SJSA1 (cell line): ENCODE measurements around a stretch of chr11.

DNA sequence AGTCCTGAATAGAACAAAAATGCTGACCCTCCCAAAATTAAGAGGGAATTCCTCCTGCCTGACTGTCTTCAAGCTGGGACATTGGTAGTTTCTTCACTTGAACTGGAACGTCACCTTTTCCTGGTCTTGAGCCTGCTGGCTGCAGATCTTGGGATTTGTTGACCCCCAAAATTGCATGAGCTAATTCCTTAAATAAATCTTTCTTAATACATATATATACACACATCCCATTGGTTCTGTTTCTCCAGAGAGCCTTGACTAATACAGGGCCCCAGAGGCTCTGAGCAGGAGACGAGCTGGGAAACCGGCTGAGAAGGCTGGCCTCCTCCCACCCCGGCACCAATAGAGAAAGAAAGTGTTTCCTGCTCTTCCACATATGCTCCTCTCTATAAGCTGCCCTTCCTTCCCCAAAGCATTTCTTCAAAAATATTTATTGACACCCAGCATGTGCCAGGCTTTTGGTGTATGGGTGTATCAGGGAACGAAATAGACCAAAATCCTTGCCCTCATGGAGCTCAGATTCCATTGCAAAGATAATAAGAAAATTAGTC is 46.1 kb downstream of the TRIM29 start:
- RAMPAGE, long total RNA, result no peak

DNA sequence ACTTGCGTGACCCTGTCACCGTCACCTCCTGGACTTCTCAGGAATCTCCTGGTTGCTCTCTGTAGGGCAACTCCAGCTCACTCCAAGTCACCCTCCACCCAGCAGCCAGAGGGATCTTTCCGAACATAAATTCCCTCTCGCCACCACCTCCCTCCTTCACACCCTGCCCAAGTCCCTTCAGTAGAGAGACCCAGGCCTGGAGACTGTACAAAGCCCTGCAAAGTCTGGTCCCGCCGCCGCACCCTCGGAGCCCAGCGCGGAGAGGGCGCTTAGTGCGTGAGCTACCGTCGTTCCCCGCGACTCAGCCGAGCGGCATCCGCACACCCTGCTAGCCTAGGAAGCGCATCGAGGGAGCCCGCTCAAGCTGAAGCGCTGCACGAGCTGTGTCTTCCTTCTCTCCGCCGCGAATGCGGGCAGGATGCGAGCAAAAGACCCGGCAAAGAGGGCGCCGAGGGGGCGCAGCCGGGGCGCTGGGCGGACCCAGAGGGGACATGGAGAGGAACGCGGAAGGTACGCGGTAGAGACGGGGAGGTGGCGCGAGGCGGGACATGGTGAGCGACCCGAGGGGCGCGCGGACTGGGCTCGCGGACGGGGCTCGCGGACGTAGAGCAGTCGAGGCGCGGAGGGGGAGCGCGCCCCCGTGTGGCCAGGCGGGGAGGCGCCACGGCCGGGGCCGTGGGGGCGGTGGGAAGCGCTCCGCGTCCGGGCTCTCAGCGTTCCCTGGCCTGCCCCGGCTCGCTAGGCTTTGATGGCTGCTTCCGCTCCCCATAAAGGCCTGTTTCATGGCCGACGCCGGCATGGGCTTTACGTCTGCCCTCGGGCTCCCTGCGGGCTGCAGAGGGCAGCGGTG is 31.0 kb upstream of the TRIM29 start:
- RAMPAGE, long total RNA, result no peak

DNA sequence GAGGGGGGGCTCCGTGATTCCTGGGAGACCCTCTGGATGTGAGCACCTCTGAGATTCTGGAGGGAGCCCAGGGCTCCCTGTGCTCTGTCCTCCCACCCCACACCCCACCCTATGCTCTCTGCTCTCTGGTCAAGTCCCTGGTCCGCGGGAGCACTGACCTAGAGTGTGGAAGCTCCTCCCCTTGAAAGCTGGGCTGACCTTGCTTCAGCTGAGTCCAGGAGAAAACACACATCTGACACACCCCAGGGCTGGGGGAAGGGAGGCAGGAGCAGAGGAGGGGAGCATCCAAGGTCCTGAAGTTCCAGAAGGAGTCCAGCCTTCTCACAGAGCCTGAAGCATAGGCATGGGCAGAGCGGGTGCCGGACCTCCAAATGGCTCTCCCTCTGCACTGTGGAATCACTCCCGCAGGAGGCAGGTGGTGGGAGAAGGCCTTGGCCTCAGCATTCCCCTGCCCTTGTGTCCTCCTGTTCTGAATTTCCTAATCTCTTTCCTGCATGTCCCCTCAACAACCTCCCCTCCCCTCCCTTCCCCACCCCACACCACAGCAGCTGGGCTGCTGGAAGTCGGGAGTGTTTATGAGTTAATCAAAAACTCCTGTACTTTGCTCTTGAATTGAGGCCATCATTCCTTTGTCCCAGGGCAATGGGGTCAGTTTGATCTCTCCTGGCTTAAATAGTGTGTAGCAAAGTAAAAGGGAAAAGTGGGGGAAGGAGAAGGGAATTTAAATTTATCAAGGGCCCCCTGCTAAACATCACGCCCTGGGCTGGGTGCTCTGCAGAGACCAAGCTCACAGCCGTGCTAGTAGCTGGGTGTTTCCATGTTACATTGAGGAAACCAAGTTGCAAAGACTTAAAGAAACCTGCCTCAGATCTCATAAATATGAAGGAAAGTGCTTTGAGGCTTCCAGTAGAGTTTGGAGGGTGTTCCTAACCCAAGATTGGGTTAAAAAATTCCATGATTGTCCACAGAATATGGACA is 25.5 kb upstream of the OAF start:
- RAMPAGE, long total RNA, result no peak

DNA sequence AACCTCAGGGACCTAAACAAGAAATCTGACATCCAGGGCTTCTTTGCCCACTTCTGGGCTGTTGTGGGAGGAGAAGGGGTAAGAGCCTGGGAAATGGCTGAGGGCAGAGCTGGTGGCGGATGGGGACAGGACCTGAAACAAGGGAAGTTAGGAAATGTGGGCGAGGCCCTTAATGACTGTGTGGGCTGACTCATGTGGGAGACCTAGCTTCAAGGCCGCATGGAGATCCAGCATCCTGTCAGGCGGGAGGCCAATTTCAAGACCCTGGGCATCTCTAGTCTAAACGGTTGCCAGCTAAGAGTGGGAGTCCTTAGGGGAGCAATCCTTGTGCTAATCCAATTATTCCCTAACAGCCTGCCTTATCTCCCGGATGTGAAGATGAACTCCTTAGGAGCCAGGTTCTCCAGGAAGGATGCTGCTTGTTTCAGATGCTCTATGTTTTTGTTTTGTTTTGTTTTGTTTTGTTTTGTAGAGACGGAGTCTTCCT is 2.0 kb upstream of the OAF start:
- RAMPAGE, long total RNA, result no peak

GRCh38 chr11:120214481-120214948 is 3.7 kb downstream of the OAF start:
- RAMPAGE, long total RNA, result no peak

DNA sequence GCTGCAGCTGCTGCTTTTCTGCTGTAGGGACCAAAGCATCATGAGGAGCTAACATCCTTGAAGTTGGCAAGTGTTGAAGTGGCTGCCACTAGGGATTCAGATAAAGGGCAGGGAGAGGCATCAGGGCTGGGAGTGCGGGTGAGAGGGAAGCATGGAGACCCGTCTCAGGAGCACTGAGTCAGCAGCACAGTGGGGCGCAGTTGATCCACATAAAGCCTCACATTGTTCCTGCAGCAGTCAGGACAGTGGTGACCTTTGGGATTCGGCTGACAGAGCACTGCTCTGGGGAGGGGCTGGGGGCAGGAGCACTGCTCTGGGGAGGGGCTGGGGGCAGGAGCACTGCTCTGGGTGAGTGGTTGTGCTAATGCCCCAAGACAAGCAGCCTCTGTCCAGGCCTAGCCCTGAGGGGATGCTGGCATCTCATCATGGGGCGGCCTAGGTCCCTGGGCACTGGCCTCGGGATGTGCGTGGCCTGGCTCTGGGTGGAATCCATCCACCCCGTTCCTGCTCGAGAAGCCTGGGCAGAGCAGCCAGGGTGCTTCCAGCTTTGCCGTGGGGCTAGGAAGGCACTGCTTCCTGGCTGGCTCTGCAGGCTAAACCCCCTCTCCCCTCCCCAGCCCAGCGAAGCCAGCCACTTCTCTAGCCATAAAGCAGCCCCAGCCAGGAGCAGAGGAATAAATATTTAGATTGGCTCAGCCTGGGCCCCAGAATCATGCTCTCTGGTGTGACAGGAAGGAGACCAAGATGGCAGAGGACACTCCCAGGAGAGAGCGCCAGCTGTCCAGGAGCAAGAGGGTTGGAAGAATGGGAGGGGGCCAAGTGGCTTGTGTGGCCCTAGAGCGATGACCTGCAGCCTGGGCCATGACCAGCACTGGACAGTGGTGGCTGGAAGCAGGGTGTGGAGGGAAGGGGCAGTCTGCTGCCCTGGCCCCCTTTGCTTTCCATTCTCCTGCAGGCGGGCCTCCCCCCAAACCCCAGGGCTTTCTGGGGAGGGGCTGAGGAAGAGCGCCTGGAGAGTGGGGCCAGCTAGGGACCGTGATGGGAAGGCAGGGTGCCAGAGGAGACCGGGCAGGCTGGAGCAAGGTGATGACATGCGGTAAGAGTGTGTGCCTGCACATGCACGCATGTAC is 7.4 kb downstream of the OAF start:
- RAMPAGE, long total RNA, result no peak

- RAMPAGE, long total RNA, result no peak
Measured at GRCh38 chr11:120224777-120225894, 14.3 kb downstream of the OAF start.

GRCh38 chr11:120306330-120306877 is 18.7 kb upstream of the TLCD5 start:
- RAMPAGE, long total RNA, result no peak

DNA sequence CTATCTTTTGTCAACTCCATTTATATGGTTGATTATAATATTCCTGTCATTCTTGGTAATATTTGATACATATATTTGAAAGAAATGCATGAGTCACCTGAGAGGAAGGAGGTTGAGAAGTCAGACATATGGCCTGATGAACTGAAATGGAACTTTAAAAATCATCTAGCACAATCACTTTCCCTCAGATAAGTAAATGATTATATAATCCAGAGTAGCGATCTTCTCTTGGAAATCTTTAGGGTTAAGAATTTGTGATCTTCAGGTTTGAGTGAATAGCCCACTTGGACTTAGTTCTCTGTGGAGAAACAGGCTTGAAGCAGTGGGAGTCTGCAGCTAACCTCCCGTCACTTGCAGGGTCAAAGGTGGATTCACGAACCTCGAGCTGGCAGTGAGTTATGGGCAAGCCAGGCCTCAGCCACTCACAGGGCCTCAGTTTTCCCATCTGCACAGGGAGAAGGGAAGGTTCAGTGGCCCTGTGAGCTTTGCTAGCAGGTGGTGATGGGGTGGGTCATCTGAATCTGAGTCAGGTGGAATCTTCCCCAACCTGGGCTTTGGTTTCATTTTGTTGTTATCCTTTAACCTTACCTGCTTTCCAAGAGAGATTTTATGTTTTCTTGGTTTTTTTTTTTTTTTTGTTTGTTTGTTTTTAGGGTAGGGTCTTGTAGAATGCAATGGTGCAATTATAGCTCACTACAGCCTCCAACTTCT is 86.7 kb upstream of the GRIK4 start:
- RAMPAGE, long total RNA, result no peak

- RAMPAGE, long total RNA, result no peak
Measured at GRCh38 chr11:120451265-120452259, 60.0 kb upstream of the GRIK4 start.

DNA sequence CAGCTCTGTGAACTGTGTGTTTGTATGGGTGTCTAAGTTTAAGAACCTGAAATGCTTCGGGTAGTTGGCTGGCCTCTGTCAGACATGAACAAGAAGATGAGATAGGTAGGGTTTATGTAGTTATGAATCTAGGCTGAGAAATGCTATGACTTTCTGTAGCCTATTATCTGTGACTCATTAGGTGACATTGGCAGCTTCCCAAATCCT is 29.5 kb upstream of the GRIK4 start:
- RAMPAGE, long total RNA, result no peak

- RAMPAGE, long total RNA, result no peak
Measured at GRCh38 chr11:121234967-121235544, 57.5 kb upstream of the SC5D start.

DNA sequence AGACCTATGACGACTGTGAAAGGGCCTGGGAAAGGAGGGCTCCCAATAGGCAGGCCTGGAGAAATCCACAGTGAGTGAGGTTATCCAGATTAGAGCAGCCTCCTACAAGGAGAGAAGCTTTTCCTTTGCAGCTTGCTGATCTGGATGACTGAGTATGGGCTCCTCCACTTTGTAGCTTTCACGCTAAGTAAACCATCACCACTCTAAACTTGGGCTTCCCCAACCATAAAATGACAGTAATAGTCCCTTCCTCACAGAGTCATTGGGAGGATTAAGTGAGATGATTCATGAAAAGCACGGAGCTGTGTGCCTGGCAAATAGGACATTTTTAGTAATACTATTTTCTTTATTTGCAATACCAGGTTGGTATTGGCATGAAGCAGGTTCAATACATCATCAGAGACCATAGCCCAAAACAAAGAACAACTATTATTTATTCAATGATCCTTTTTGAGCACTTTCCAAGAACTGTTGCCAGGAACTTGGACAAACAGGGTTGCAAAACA is 65.2 kb downstream of the SC5D start:
- RAMPAGE, long total RNA, result no peak

DNA sequence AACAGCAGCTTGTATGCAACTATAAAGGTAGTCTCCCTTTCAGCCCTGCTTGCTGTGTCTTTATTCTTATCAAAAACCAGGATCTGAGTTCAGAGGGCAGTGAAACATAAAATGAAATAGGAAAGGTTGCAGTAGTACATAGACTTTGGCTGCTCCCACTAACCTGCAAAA is 1.1 kb upstream of the SORL1 start:
- RAMPAGE, long total RNA, result no peak

- RAMPAGE, long total RNA, result no peak
Measured at GRCh38 chr11:121459398-121460109, 7.4 kb downstream of the SORL1 start.

- RAMPAGE, long total RNA, result no peak
Measured at GRCh38 chr11:121564905-121565360, 112.8 kb downstream of the SORL1 start.

DNA sequence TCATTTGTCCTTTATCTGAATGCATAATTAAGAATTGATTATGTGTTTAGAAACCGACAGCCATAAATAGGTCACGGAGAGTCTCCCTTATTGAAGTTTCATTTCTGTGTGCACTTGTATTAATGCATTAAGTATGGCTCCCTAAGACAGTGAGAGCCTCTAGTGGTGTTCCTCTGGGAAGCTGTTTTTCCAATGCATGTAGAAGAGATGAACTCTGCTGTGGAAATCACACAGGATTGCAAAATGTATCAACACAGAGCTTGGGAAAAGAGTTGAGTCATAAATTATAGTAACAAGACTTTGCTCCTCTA is 209.6 kb downstream of the SORL1 start:
- RAMPAGE, long total RNA, result no peak

DNA sequence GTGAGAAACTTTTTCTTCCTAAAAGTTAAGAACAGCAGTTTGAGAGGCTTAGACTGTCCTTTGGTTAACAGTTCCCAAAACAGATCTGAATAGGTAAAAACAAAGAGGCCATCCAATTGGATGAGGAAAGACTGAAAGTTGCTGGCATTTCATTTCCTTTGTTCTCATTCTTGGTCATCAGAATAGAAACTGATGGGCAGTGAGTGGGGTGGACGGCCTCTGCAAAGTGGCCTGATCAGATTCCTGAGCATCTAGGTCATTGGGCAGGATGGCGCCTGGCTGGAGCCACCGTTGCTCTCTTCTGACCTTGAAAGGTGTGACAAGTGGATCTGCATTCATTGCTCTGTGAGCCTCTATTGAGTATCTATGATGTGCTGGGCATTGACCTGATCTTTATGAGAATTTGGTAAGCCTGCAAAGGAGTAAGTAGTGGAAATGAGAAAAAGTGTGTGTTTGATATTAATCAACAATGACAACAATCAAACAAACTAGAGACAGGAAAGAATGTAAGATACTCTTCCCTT is 237.2 kb downstream of the SORL1 start:
- RAMPAGE, long total RNA, result no peak

DNA sequence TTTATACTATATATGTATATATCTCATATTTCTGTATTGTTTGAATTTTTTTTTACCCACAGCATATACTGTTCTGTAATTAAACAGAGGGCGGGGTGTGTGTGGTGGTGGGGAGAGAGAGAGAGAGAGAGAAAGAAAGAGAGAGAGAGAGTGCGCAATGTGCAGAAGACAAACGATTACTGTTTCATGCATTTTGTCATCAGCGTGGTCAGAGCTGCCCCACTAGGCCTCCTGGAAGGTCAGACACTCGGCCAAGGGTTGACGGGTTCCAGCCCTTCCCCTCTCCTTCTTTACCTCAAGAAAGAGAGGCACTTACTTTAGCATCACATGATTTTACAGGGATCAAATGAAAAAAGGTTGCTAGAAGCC is 269.8 kb downstream of the SORL1 start:
- RAMPAGE, long total RNA, result no peak

DNA sequence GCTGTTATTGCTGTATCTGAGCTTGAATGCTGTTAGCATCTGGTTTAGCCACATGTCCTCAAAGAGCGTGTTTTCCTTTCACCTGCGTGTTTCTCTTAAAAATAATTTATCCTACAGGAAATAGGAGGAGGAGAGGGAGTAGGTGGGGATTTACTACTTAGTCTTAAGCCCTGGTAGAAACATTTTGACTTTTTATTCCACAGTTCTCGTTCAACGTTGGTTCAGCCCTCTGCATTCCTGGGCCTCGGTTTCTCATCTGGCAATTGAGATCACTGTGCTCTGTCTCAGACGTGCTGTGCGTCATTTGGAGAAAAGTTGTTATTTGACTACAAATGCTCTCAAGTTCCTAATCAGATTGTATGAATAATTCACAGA is 69.3 kb downstream of the BLID start:
- RAMPAGE, long total RNA, result no peak